Ureter (tissue), 1 donor: ENCODE data around the gene STXBP1.

GRCh38 chr9:127562729-127563351, 6.0 kb downstream of the NIBAN2 start:
- PRO-cap = no peak

DNA sequence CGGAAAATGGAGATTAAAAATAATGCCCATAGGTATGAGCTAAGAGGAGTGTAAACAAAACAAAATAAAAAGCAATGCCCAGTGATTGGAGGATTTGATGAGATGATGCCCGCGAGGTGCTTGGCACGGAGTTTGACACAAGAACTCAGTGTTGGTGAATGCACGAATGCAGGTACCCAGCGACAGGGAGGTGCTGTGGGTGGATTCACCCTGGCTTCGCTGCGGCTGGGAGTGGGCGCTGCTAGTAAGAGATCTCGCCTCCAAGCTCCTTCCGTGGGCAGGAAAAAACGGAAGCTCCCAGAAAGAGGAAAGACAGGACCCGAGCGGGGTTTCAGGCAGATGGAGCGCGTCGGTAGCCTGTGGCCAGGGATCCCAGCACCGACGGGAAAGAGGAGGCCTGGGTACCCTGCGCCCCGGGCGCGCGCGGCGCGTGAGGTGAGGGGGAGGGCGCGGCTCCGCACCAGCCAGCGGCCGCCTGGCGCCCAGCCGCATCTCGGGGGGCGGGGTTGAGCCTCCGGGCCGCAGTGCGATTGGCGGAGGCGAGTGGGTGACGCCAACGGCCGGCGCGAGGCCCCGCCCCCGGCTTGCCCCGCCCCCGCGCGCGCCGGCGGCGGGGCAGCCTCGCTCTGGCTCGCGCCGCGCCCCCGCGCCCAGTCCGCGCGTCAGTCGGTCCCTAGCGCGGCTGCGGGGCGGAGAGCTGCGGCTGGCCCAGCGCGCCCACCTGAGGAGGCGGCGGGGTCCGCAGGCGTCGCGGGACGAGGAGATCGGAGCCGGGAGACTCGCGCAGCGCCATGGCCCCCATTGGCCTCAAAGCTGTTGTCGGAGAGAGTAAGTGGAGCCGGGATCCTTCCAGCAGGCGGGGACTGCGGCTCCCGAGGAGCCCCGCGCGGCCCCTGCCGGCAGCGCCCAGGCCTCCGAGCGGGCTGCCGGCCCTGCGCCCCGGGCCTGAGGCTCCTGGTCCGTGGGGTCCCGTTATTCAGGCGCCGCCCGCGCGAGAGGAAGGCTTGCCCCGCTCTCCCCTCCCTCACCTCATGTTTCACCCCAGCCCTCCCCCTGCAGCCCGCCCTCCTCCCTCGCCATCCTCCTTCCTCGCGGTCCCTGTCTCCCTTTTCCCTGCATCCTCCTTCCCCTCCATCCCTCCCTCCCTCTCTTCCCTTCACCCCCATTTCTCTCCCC, at the start of gene STXBP1:
STXBP1 (plus strand) TSS at position 665 of the 1,176 bp plus-strand sequence.
- PRO-cap = bidirectional peak, plus-strand start at position 679 of the sequence, minus-strand start at position 437 of the sequence

DNA sequence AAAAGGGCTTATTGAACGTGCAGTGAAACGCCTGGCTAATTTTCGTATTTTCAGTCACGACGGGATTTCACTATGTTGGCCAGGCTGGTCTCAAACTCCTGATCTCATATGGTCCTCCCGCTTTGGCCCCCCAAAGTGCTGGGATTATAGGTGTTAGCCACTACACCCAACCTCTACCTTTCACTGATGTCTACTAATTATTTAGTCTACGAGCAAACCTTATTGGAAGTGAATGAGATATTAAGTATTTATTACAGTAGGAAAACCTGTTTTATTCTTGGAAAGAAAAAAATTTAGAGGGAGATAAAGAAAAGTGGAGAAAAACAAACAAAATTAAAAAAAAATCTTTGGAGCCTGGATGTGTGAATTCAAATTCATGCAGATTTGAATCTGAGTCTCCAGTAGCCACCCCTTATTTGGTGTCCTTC, 16.3 kb downstream of the STXBP1 start:
- PRO-cap = no peak

DNA sequence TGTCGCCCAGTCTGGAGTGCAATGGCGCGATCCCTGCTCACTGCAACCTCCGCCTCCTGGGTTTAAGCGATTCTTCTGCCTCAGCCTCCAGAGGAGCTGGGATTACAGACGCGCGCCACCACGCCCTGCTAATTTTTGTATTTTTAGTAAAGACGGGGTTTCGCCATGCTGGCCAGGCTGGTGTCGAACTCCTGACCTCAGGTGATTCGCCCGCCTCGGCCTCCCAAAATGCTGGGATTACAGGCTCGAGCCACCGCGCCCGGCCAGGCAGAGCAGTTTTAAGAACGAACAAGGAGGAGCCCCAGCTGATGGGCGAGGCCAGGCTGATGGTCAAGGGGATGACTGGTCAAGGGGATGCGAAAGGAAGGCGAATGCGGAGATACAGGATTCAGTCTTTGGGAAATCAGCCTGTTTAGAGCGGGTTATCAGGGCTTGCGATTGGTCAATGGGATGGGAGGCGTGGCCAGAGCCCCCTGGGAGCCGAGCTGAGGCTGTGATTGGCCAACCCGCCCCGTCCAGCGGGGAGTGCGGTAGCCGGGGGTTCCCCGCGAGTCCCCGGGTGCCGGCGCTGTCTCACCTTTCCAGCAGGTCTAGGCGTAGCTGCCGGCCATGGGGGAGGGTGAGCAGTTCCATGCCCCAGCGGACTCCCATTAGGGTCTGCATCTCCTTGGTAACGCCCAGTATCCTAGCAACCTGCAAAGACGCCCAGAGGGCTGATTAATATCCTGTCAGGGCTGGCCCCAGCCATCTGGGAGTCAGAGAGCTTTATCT, 7.4 kb upstream of the TOR2A start:
- PRO-cap = no peak

DNA sequence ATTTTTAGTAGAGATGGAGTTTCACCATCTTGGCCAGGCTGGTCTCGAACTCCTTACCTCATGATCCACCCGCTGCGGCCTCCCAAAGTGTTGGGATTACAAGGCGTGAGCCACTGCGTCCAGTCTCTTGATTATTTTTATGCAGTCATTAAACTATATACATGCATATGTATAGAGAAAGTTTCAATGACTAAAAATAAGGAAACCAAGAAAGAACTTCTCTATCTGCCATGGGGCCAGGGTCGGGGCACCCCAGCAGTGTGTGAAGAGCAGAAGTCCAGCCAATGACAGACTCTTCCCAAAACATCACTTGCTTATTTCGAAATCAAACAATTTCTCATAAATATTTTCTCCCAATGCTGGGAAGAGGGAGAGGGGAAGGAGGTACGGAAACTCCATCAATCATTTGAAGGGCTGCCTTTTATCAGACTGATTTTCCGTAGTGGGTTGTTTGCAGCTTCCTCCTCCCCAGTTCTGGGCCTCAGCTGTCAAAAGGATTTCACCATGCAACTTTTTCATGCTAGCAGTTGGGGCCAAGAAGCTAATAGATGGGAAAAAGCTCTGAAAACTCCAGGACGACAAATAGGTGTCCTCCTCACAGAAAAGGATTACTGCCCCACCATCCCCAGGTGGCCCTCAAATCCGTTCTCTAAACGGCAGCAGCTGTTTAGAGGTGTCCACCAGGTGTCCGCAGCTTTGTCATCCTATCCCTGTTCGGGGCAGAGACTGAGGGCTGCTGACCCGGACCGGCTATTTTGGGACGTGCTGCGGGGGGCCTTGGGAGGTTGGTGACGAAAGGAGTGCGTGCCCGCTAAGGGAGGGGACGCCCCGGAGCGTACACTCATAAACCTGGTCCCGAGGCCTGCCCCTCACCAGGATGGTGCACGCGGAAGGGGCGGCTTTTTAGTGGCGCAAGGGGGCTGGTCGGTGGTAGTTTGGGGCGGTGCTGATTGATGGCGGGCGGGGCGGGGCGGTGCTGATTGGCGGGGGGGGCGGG, 541 bp upstream of the FPGS start:
- PRO-cap = bidirectional peak, plus-strand start outside the sequence, minus-strand start at position 874 of the sequence

- PRO-cap = no peak
These were observed 15.6 kb downstream of the FPGS start for GRCh38 chr9:127818277-127818780.

GRCh38 chr9:127835555-127836673, 18.5 kb downstream of the ENG start:
- PRO-cap = no peak

GRCh38 chr9:127859980-127860741, 5.7 kb upstream of the ENG start:
- PRO-cap = no peak

DNA sequence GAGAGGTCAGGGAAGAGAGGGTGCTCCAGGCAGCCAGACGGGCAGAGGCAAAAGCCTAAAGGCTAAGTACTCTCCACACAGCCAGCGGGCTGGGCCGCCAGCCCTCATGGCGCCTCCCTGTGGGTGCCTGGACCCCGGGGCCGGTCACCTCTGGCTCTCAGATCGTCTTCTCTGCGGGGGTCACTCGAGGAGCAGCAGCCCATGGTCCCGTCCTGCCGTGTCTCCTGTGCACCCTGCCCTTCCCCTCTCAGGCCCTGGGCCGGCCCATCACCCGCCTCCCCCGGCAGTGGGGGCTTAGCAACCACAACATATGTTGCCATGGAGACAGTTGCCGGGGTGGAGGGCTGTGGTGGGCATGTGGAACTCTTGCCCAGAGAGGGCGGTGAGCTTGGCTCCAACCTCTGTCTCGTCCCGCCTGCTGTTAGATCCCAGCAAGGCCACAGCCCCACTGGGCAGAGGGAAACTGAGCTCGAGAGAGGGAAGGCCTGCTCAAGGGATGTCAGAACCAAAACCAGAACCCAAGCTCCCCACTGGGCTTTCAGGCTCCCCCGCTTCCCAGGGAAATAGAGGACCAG, 4.1 kb downstream of the AK1 start:
- PRO-cap = no peak

- PRO-cap = no peak
These were observed 5.2 kb upstream of the ST6GALNAC6 start for GRCh38 chr9:127904350-127905240.

DNA sequence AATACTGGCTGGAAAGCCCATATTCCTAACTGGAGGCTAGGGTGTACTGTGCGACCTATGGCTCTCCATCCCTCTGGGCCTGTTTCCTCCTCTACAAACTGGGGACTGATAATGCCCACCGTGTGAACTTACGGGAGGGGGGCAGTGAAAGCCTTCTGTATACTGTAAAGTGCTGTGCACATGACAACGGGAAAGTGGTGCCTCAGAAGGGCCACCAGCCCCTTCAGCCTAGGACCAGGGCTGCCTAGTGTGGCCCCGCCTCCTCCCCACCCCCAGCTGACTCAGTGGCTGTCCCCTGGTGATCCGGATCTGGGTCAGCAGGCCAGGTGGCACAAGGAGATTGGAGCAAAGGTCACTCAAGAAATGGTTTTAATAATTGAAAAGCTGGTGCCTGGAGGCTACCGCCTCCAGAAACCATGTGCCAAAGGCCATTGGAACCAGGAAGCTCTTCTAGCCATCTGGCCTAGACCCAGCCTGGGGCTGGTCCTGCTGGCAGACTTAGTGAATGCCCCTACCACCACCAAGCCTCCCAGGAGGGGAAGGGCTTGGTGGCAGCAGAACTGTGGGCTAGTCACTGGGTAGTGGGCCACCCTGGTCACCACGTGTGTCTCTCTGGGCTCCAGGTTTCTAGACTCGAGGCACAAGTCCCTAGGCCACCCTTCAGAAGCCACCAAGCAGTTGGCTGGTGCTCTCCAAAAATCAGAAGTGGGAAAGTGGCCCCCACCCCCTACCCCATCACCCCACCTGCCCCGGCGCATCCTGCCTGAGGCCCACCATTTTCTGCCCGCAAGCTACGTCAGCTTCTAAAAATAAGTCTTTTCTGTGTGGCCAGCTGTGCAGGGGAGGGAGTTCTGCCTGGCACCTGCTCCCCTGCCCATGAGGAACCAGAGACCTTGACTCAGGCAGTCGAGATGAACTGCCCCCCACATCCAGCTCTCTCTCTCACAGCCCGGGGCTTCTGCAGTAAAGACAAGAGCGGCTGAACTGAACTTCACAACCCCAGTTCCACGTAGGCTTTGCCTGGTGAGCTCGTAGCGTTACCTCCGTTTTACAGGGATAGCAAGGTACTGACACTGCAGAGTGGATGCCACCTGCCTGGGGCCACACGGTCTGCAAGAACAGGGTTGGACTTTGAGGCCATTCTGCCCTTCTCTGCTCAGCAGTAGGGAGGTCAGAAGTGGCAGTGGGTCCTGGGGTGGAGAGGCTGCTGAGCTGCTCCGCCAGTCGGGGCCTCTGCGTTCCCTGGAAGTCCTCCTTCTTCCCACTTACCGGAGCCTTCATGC, 1.3 kb downstream of the ST6GALNAC4 start:
- PRO-cap = no peak

GRCh38 chr9:127917615-127918219, 876 bp upstream of the ST6GALNAC4 start:
- PRO-cap = no peak

- PRO-cap = no peak
These were observed 4.7 kb upstream of the ST6GALNAC4 start for GRCh38 chr9:127921388-127922148.

- PRO-cap = no peak
These were observed 17.9 kb downstream of the EEIG1 start for GRCh38 chr9:127962970-127963270.

DNA sequence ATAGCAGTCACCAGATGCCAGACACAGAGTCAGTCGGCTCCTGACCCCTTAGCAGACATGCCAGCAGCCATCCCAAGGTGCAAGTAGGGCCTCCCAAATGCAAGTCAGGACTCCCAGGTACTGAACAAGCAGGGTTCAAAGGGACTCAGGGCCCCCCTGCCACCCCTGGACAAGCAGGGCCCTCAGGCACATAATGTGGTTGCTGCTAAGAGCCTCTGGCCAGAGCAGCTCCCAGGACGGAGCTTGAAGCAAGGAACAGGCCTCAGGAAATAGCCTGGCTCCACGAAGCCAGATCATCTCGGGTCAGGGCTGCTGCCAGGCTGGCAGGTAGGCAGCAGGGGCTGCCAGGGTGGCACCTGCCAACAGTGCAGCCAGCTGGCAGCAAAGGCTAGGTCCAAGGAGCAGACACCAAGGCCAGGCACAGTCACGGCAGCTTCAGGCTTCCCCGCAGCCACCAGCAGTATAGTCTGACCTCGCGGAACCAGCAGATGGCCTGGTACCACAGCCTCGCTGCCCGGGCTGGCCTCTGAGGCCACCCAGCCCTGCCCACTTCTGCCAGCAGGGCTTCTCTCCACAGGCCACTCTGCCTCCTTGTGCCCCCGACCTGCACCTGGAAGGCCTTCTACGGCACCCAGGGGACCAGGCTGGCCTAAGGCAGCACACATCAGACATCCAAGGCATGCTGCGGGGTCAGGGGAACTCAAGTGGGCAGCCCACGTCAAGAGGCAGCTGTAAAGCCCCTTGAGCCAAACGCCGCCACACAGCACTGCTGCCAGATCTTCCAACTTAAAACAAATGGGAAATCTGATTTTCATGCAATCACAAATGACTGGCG, 7.4 kb downstream of the EEIG1 start:
- PRO-cap = no peak

- PRO-cap = no peak
These were observed 5.1 kb downstream of the EEIG1 start for GRCh38 chr9:127975441-127976293.

- PRO-cap = no peak
These were observed 3.0 kb downstream of the EEIG1 start for GRCh38 chr9:127977450-127978613.

- PRO-cap = no peak
These were observed 20.9 kb upstream of the EEIG1 start for GRCh38 chr9:128001633-128002199.

GRCh38 chr9:128030790-128031505, 36.2 kb downstream of the NAIF1 start:
- PRO-cap = no peak

GRCh38 chr9:128113529-128115001, 13.5 kb downstream of the PTGES2 start:
- PRO-cap = no peak